Cytotoxic T cell (primary cell): Measurements from ENCODE around the gene RAB8B.

DNA sequence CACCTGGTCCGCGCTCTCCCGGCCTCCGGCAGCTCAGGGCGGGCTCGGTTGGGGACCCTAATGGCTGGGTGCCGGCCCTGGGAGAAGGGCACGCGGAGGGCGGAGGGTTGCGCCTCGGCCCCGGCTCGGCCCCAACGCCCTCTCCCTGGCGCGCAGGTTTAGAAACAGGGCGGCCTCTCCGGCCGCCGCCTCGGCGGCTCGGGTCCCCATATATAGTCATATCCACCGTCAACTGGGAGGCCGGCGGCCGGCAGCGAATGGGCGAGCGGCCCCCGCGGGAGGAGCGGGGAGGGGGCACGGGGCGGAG, 273 bp upstream of the TPM1 start:
- PRO-cap, 2 experiments, result no peak in any of the 2 experiments

GRCh38 chr15:63051144-63051806, 8.7 kb downstream of the TPM1 start:
- PRO-cap, 2 experiments, result no peak in any of the 2 experiments

DNA sequence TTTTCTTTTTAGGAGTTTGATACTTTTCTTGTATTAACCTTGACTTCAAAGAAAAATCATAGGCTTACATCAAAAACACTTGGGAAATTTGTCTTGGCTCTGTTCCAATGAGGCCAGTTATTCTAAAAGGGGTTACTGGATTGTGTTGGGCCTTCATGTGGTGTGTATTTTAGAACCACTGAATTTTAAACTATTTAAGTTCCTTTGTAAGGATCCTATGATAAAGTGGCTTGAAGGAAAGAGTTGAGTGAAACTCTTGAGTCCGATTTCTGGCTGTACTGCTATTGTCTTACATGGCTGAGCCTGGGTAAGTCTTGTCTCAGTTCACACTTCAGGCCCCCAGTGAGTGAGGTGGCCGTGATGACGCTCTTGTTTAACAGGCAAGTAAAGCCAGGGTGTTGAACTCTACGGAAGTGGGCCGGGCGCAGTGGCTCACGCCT, 13.4 kb downstream of the TPM1 start:
- PRO-cap, 2 experiments, result no peak in any of the 2 experiments

DNA sequence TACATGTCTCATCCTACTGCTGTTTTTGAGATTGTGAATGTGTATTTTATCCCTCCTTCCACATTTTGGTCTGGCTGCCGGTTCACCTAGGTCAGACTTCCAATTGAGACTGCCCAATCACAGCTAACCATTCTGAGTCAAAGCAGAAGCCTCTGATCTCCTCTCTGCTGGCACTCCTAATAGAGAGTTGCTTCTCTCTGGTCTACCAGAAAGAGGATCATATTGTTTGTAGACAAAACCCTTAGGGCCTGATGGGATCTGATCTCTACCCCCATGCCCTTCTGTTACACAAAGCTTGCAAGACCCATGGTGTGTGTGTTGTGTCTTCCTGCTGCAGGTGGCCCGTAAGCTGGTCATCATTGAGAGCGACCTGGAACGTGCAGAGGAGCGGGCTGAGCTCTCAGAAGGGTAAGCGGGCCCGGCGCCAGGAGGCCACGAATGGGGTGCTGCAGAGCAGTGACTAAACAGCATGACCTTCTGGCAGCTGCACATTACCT, 18.0 kb downstream of the TPM1 start:
- PRO-cap, 2 experiments, result no peak in any of the 2 experiments

- PRO-cap, 2 experiments, result no peak in any of the 2 experiments
Observed at GRCh38 chr15:63075775-63076257, 33.3 kb downstream of the TPM1 start.

GRCh38 chr15:63127171-63127863, 5.7 kb downstream of the LACTB start:
- PRO-cap, 2 experiments, result no peak in any of the 2 experiments

- PRO-cap, 2 experiments, result no peak in any of the 2 experiments
Observed at GRCh38 chr15:63134389-63134795, 12.7 kb downstream of the LACTB start.

DNA sequence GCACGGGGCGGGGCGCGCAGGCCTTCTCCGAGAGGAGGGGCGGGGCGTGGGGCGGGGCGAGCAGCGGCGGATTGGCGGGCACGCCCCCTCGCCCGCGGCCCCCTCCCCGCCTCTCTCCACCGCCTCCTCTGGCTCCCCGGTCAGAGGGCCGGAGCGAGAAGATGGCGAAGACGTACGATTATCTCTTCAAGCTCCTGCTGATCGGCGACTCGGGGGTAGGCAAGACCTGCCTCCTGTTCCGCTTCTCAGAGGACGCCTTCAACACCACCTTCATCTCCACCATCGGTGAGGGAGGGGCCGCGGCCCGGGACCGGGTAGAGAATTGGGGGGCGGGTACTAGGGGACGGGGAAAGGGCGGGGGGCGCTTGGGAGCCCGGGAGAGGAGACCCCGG, at the start of gene RAB8B:
TSS of gene RAB8B (plus strand) at position 143 of the 392 bp plus-strand sequence.
- PRO-cap, 2 experiments, result peak in 2 of 2 experiments; most common plus-strand start position 143 of the sequence (in 2); most common minus-strand start position 121 of the sequence (in 1)

- PRO-cap, 2 experiments, result no peak in any of the 2 experiments
Observed at GRCh38 chr15:63221342-63221919, 32.0 kb downstream of the RAB8B start.

GRCh38 chr15:63353126-63353444, 28.6 kb downstream of the CA12 start:
- PRO-cap, 2 experiments, result no peak in any of the 2 experiments

- PRO-cap, 2 experiments, result no peak in any of the 2 experiments
Observed at GRCh38 chr15:63380521-63380795, 1.2 kb downstream of the CA12 start.

- PRO-cap, 2 experiments, result no peak in any of the 2 experiments
Observed at GRCh38 chr15:63380796-63381027, 934 bp downstream of the CA12 start.

DNA sequence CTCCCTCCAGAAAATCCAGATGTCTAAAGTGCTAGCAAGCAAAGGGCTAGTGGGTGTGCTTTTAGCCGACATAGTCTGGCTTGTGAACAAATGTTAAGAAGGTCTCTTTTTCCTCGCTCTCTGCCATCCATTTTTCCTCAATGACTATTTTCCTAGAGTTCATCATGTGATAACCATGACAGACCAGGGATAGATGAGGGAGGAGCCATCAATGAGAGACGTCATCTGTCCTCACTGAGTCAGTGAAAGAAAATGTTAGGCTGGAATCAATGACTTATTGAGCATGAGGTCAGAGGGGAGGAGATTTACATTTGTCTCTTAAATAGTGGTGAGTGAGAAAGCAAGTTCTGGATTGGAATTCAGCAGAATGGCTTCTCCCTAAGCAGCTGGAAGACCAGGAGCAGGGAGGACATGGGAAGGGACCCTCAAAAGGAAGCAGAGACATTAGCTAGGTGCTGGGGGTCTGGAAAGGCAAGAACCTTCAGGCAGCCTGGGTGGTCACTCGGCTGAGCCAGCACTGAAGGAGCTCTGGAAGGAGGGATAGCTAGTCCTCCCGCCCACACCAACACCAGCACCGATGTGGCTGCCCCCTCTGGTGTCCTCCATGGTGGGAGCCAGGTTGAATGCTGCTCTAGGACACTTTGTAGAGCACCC, 28.1 kb upstream of the USP3 start:
- PRO-cap, 2 experiments, result no peak in any of the 2 experiments

DNA sequence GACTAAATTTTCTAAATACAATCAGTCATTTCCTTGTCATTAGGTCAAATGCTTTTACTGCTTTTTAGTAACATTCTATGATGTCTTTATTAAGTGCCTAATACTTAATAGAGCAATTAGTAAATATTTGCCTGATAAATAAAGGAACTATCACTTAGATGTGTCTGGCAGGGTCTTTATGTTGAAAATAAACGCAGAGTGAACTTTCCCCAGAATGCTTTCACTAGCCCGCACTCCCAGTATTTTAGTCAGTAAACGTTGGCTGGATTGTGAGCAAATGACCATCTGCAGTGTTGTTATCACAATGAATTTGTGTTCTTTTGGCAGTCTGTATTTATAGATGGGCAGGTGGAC, 4.8 kb downstream of the USP3 start:
- PRO-cap, 2 experiments, result no peak in any of the 2 experiments

GRCh38 chr15:63590576-63591560, 6.3 kb upstream of the FBXL22 start:
- PRO-cap, 2 experiments, result no peak in any of the 2 experiments

- PRO-cap, 2 experiments, result peak in 2 of 2 experiments; most common plus-strand start chr15:63668878 (in 2); most common minus-strand start chr15:63668775 (in 1)
Observed at GRCh38 chr15:63668464-63669045, 71.4 kb downstream of the FBXL22 start.

DNA sequence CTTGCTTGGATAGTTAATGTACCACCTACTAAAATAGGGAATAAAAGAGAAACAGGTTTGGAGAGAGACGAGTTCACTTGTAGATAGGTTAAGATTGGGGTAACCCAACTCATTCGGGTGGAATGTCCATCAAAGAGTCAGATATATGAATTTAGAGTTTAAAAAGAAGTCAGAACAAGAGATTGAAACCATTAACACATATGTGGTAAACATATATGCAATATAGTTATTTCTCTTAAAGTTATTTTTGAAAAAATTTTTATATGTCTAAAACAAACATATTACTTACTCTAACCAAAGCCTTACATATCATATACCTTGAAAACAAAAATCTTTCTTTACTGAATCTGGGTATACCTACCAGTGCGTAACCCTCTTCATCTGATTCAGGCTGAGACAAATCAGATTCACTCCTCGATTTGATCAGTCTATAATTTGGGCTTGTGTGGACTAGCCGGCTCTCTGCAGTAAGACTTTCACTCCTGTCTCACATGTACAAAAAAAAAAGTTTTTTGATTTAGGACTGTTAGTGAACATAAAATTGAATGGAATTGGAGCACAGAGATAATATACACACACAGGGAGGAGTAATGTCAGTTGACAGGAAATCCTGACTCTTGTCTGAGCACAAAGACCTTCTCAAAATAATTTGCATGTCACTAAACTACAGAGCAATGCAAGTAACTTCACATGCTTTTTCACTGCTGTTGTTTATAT, 115.4 kb downstream of the FBXL22 start:
- PRO-cap, 2 experiments, result no peak in any of the 2 experiments

DNA sequence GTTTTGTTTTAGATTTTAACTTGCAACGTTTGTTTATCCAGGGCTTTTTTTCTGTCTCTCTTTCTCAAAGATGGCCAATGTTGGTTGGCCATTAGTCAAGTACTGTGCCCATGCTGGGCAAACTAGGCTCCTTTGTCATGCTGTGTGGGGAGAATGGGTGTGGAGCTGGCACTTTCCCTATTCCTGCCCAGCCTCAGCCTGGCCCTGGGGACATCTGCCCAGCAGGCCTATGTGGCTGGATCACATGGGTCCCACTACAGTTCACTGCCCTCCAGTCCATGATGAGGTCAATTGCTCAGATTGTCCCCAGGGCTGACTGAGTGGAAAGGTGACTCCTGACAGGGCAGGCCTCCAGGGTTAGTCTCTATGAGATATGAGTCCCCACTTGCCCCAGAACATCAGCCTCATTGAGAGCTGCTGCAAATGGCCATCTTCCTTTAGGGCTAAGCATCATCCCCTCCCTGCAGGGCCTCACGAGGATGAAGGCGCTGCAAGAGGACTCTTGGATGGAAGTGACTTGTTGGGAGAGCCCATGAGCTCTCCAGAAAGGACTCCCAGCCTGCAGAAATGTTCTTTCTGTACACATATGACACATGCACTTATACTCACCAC, 54.5 kb upstream of the HERC1 start:
- PRO-cap, 2 experiments, result no peak in any of the 2 experiments

GRCh38 chr15:63909755-63910231, 76.0 kb upstream of the HERC1 start:
- PRO-cap, 2 experiments, result no peak in any of the 2 experiments

- PRO-cap, 2 experiments, result peak in 1 of 2 experiments; most common plus-strand start chr15:63971517 (in 1); most common minus-strand start chr15:63971526 (in 1)
Observed at GRCh38 chr15:63971288-63971951, 74.9 kb downstream of the DAPK2 start.